Islet of Langerhans (tissue), 1 donor: ENCODE measurements around a stretch of chr4.

DNA sequence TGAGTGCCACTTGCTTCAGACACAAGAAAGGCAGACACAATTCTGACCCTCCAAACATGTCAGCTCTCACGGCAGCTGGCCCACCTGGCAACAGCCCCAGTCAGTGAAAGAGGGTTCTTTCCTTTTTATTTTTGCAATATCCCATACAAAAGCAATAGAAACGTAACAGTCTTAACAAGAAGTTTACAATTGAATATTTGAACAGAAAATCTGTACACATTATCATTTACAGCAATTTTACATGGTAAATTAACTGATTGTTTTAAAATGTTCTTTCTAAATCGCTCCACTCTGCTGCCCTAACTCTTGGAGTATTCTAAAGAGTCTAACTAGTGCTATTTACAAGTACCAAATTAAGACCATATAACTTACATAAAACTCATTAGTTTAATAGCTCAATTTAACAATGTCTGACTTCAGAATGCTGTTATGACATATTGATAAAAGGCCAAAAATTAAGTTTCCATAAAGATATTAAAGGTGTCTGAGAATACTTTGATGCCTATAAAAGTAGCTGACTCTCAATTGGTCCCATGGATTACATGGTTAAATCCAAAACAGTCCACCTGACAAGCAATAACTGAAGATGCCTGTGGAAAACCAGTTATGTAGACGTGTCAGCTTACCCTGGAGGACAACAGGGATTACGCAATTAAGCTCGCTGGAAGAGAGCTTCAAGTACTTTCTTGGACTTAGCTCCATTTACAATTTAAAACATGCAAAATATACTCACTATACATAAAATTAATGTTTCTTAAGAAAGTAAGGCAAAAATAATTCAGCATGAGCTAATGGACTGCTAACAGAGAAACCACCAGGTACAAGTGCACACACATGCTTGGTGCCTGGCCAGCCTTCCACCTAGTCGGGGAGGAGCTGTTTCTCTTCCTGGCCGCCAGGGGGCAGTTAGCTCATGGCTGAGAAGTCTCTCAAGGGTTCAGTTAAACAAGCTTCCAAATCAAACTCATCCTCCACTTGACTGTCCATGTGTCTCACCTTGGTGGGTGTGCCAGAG, 8.9 kb upstream of the FAM53A start:
- RRBS, result no CpG with 5 or more reads among the region's 8 CpGs

DNA sequence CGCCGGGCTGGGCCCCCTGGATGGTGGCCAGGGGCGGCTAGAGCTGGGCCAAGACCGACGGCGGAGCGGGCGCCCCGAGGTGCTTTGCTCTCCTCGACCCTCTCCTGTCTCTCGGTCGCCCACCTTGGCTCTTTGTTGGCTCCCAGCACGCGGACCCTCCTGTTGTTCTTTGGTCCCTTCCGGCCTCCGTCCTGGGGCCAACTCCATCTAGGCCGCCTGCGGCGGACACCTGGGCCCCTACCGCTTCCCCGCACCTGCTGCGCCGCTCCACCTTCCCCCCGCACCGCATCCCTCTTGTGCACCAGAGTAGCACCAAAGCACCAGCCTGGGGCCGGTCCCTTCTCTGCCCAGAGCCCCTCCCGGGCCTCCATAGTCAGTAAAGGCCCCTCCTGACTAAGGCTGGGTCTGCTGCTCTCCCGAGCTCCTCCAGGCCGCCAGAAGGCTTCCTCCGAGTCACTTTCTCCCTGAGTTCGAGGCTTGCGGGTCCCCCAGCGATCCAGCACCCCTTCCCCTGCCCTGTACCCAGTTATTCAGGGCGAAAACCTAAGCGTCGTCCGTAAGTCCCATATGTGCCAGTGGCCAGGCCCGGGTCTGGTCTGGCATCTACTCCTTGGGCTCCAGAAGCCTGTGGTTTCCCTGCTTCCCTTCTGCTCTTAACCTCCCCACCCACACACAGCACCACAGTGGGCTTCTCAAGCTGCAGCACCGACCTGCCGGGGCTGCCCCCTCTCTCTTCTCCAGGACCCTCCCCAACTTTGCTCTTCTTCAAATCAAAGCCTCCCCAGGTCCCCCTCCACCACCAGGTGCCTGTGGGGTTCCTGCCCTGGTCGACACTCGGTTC, 737 bp downstream of the TACC3 start:
- RRBS, result 50% methylated on average over 1 of the region's 42 CpGs

- RRBS, result no CpG with 5 or more reads among the region's 6 CpGs
Measured at GRCh38 chr4:1752006-1752287, 30.6 kb downstream of the TACC3 start.

GRCh38 chr4:1861762-1863122, 6.3 kb upstream of the LETM1 start:
- RRBS, result no CpG with 5 or more reads among the region's 51 CpGs

GRCh38 chr4:1864202-1864849, 6.9 kb upstream of the NSD2 start:
- RRBS, result no CpG with 5 or more reads among the region's 10 CpGs

- RRBS, result no CpG with 5 or more reads among the region's 6 CpGs
Measured at GRCh38 chr4:1916693-1917254, 45.6 kb downstream of the NSD2 start.

DNA sequence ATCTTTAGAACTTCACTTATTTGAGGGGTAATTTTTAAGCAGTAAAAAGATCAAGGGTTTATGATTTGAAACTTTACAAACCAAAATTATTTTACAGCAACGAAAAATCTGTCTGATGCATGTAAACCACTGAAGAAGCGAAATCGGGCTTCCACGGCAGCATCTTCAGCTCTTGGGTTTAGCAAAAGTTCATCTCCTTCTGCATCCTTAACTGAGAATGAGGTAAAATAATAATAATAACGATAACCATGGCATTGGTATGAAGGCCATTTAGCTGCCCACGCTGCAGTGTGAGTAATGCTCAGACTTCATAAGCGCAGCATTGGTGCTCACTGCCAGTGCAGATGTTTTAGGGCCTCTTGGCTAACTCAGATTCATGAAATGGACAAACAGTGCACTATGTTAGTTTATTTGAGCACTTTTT, 68.4 kb downstream of the NSD2 start:
- RRBS, result no CpG with 5 or more reads among the region's 7 CpGs

DNA sequence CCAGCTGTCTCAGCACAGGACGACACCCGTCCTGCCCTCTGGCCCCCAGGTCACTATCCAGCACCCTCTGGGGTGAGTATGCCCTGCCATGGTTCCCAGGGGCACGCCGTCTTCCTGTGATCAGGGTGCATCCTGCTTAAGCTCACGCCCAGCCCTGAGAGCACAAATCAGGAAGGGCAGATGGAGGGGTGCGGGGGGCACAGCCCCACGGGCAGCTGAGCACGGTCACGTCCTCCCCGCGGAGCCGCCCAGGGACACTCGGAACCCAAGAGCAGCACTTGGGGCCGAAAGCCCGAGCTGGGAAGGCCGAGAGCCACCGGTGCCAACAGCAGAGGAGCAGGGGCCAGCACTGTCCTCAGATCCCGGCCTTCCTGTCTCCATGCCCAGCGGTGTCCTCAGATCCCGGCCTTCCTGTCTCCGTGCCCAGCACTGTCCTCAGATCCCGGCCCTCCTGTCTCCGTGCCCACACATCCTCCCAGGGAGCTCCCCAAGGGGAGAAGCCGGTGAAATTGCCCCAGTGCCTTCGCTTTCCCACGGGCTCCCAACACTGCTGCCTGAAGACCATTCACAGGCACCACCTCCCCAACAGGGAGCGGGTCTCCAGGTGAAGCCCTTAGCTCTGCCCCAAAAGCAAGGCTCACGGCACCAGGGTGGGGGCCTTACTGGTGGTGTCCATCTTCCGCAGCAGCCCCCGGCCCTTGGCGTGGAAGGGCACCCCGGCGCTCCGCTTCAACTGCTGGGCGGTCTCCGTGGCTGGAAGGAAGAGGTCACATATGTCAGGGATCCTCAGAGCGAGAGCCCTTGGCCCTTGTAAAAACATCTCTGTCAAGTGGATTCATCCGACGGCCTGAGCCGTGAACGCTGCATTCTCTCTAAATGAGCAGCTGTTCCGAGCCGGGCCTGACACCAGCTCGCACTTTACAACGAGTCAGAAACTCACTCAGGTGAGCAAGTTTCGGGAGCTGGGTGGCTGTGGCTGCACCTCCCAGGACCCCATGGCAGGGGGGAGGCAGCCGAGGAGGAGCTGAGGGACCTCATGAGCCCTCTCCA, 21.2 kb downstream of the NELFA start:
- RRBS, result 95% methylated on average over 5 of the region's 47 CpGs

DNA sequence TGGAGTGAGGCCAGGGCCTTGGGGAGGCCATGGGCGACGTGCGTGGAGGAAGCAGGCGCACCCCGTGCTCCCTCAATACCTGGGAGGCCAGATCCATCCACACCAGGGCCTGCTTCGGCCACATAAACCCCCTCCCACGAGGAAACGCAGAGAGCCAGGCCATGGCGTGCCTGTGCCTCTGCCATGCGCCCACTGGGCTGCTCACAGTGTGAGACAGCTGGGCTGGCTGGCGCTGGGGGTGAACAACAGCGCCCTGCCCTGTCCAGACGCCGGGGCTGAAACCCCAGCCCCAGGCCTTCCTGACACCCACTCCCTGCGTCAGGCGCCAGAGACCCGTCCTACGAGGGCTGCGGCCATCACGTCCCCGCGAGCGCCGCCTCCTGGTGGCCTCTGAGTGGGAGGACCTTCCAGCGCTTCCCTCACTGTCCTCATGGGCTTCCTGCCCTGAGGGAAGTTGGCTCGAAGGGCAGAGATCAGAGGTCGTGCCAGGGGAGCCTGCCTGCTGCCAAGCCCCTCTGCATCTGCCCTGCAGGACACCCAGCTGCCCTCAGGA, 16.4 kb downstream of the NELFA start:
- RRBS, result no CpG with 5 or more reads among the region's 27 CpGs

- RRBS, result 5% methylated on average over 29 of the region's 118 CpGs
Measured at GRCh38 chr4:2059391-2060106, 422 bp downstream of the NAT8L start.

DNA sequence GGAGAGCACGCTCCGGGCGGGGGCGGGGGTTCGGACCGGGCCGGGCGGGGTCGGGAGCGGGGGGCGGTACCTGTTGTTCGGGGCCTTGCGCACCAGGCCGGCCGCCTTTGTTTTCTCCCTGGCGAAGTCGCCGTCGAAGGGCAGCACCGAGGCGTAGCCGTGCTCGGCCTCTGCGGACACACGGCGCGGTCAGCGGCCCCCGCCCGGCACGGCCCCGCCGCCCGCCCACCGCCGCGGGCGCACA, 332 bp downstream of the MXD4 start:
- RRBS, result 4% methylated on average over 9 of the region's 38 CpGs

DNA sequence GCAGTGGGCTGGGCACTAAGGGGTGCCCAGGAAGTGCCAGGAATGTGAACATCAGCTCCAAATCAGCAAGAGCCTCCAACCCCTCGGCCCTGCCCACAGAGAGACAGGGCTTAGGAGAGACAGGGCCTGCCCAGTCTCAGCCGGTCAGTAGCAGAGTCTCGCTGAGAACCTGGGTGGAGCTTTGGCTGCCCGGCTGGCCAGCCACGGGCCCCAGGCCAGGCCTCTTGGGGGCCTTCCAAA, 4.2 kb upstream of the MXD4 start:
- RRBS, result 62% methylated on average over 3 of the region's 5 CpGs

GRCh38 chr4:2302745-2303004, 40.8 kb upstream of the MXD4 start:
- RRBS, result no CpG with 5 or more reads among the region's 19 CpGs

DNA sequence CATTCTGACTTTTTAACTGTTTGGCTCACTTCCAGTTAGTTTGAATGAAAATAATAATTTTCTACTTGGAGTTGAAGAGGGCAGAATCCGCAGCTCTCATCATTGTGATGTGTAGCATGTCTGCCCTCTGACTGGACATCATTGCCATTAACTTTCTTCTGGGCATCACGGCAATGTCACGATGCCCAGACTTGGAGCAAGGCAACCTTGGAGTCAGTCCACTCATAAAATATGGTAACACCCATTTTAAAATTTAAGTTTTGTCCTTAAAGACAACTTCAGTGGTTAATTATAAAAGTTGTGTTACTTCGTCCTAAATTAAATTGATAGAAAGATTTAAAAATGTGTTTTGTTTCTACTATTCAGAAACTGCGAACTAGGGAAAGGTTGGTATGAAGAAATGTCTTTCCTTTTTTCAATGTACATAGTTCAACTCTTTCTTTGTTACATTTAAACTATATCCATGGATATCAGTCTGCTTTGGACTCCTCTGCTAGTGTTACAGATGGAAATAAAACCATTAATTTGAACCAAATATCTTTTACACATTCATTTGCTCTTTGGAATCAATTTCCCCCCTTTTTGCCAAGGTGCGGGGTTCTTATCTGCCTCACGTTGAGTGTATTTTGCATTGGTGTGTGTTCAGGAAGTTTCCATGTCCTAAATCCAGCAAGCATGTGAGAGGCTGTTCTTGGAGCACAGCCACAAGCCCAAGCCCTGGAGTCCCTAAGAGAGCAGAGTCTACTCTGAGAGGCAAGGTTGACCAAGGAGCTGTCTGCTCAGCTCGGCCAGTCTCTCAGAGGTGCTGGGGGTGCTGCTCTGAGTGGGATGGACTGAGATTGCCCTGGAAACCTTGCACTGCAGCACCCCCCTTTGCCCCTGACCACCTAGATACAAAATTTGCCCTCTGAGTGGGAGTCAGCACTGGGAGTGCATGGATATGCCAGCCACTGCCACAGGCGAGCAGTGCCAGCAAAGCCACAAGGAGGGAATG, 20.8 kb upstream of the FAM193A start:
- RRBS, result no CpG with 5 or more reads among the region's 9 CpGs

GRCh38 chr4:2746086-2746729, 9.9 kb downstream of the TNIP2 start:
- RRBS, result no CpG with 5 or more reads among the region's 17 CpGs

DNA sequence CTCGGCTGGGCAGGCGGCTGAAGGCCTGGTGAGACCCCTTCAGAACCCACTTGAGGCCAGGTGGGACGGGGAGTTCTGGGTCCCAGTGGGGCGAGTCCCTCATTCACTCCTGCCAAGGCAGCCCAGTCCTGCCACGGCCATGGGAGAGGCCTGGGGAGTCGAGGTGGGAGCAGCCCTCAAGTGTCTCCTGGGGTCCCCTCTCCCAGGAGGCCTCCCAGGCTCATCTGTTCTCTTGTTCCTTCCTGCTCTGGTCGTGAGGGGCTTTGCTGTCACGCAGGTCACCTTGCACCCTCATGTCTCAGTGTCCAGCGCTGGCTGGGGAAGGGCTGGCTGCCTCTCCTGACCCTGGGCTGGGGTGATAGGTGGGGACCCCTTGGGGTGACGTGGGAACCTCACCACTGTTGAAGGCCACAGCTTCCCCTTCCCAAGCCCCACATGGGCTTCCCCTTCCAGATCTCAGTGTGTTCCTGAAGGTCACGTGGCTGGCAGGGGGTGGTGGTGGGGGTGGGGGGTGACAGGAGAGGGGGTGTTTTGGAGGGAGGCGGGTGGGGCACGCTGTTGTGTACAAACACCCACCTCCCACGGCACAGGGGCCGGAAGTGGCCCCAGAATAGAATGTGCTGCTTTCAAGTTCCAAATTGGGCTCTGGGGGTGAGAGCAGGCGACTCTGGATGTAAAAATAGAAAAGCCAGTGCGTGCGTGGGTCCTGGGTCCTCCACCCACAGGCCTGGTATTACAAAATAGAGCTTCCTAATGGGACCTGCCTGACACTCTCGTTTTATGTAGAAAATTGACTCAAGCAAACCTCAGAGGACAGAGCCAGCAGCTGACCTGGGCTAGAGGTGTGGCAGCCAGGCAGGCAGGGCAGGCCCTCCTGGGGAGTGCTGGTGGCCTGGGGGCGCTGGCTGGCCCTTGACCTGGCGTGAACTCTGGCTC, 5.7 kb upstream of the SH3BP2 start:
- RRBS, result no CpG with 5 or more reads among the region's 21 CpGs

GRCh38 chr4:2797588-2798337, 4.9 kb downstream of the SH3BP2 start:
- RRBS, result no CpG with 5 or more reads among the region's 23 CpGs

DNA sequence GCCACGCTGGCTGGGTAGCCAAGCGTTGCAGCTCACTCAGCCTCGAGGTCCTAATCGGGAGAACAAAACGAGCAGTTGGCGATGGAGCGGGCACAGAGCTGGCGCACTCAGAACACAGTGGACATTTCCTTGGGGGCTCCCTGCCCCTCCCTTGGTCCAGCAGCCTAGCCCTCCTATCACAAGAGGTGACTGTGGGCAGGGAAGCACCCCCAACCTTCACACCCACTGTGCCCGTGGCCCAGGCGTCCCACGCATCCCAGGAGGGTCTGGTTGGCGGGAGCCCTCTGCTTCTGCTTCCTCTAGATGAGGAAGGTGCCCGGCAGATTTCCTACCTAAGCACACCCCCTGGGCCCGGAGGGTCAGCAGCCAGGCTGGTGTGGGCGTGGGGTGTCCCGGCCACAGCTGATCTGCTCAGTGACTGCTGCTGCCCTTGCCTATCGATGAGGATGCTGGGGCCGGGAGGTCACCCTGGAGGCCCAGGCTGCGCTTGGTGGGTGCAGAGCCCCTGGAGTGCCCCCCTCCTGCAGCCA, 12.0 kb downstream of the SH3BP2 start:
- RRBS, result 90% methylated on average over 5 of the region's 19 CpGs

DNA sequence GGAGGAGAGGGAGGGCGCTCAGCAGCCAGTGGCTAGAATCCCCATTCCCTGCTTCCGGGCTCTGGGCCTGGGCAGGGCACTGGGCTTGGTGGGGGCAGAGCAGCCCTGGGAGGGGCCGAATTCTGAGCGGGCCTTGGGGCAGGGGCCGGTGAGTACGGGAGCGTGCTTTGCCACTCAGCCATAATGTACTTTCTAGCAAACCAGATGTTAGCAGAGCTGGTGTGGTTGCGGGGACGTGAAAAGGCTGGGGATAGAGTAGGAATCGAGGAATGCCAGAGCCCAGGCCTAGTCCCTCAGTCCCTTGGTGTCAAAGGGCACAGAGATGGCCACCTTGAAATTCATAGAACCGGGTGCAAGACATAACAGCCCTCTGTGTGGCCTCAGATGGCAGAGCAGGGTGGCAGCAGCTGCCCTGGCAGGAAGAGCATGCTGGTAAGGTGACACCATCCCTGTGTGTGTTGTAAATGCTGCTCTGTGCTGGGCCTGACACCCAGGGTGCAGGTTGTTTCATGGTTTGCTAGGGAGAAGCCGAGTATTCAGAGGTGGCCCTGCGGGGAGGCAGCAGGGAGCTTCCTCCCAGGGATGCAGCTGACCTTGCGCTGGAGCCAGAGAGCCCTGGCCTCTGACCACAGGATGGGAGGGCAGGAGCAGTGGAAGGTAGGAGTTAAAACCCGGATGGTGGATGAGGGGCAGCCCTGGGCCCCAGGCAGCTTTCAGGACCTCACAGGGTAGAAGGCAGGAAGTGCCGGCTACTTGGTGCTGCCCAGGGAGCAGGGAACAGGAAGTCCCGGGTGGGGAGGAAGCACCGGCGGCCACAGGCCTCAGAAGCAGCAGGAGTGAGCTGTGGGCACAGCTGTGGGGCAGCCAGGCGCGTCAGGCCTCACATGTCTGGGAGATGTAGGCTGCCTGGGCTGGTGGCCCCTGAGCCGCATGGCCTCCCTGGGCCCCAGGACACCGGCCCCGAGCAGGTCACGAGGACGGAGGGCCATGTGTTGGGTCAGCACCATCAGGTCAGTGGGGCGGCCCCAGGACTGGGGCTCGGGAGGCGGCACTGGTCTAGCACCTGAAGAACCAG, 18.9 kb downstream of the SH3BP2 start:
- RRBS, result 83% methylated on average over 7 of the region's 29 CpGs

DNA sequence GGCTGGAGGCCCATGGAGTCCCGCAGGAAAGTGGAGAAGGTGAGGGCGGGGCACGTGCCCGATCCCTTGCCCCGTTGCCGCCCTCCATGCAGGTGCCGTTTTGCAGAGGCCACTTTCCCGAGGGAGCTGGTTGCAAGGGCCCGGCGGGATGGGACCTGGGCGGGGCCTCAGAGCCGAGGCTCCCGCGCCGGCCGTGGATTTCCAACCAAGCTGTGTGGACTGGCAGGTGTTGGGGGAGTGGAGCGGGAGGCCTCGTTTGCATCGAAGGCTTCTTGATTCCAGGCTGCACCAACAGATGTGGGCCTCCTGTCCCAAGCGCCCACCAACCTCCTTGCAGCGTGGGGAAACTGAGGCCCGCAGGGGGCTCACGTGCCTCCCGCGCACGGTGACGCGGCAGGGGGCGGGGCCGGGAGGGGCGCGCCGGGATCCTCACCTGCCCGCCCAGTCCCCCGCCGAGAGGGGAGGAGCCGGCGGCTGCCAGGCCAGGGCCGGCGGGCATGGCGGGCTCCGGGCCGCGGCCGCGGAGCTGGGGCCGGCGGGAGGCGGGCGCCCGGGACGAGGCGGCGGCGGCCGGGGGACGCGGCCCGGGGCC, 24.9 kb downstream of the SH3BP2 start:
- RRBS, result 5% methylated on average over 12 of the region's 59 CpGs